Left cardiac atrium (tissue), 1 donor: ENCODE data around the gene SH3BP5.

- PRO-cap, result no peak
These were observed 17.8 kb downstream of the TMEM43 start for GRCh38 chr3:14142292-14143394.

GRCh38 chr3:14235804-14236487 lies 57.3 kb downstream of the LSM3 start:
- PRO-cap, result no peak

GRCh38 chr3:14242919-14243761 lies 64.5 kb downstream of the LSM3 start:
- PRO-cap, result no peak

GRCh38 chr3:14252683-14253342 lies 74.2 kb downstream of the LSM3 start:
- PRO-cap, result no peak

DNA sequence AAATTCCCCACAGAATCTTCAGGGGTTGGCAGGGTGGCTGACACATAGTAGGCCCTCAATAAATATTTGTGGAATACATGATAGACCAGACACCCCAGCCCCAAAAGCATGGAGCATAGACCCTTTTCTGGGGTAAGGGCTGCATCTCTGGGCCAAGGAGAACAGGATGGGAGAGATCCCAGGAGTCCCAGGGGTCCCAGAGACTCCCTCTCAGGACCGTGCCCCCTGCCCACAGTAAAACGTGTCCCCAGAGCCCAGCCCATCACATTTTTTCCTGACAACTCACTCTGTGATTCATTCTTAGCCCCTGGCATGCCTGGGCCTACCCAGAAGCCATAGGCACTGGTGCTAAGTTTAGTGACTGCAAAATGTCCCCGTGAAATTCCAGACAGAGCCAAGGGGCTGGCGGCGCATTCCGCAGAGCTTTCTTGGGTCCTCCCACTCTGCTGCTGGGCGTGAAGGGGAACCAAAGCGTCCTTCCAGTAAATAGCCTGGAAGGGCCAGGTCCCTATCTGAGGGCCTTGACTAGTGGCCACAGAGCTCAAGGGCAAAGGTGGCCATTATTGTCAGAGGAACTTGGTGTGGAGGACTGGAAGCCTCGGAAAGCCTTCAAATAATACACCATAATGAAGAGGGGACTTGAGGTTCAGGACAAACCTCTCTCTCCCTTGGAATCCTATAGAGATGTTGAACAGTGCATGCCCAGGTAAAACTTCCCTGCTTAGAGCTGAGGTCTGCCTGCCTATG lies 77.8 kb upstream of the SLC6A6 start:
- PRO-cap, result no peak

- PRO-cap, result unidirectional peak, minus-strand start at chr3:14371883
These were observed 30.6 kb upstream of the SLC6A6 start for GRCh38 chr3:14371660-14372264.

DNA sequence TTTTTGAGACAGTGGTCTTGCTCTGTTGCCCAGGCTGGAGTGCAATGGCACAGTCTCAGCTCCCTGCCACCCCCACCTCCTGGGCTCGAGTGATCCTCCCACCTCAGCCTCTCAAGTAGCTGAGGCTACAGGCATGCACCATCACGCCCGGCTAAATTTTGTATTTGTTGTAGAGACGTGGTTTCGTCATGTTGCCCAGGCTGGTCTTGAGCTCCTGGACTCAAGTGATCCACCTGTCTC lies 22.6 kb upstream of the SLC6A6 start:
- PRO-cap, result no peak

DNA sequence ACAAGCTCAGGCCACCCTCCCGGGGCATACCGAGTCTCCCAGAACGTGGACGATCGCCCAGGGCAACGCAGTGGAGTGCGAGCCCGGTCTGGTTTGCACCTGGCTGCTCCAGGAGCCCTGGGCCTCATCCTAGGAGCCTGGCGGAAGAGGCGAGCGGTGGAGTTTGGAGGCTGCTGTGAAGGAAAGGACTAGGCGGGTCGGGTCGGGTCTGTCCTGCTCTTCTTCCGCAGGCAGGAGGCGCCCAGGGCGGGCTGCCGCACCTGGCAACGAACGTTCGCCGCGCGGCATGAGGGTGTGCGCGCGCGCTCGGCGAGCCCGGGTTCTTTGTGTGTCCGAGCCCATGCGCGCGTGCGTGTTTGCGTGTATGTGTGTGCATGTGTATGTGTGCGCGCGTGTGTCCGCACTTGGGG lies 291 bp upstream of the SLC6A6 start:
- PRO-cap, result bidirectional peak, plus-strand start outside the sequence, minus-strand start at position 358 of the sequence

DNA sequence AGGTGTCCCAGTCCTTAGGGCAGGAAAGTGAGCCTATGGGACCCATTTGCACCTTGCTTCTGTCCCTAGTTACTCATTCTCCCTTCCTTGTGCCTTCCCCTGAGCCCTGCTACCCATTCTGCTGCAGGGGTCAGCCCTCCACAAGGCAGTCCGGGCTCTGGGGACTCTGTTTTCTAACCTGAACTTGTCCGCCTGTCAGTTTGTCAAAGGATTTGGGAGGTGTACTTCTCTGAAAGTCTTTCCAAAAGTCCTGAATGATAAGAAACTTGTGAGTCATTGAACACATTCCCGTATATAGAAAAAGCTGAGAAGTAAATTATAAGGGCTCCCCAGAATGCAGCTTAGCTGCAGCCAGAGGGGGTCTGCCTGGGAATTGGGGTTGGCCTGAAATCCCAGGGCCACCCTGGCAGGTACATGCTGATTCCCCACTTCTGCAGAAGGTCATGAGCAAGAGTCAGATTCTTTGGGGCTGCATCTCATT lies 2.8 kb downstream of the SLC6A6 start:
- PRO-cap, result no peak

DNA sequence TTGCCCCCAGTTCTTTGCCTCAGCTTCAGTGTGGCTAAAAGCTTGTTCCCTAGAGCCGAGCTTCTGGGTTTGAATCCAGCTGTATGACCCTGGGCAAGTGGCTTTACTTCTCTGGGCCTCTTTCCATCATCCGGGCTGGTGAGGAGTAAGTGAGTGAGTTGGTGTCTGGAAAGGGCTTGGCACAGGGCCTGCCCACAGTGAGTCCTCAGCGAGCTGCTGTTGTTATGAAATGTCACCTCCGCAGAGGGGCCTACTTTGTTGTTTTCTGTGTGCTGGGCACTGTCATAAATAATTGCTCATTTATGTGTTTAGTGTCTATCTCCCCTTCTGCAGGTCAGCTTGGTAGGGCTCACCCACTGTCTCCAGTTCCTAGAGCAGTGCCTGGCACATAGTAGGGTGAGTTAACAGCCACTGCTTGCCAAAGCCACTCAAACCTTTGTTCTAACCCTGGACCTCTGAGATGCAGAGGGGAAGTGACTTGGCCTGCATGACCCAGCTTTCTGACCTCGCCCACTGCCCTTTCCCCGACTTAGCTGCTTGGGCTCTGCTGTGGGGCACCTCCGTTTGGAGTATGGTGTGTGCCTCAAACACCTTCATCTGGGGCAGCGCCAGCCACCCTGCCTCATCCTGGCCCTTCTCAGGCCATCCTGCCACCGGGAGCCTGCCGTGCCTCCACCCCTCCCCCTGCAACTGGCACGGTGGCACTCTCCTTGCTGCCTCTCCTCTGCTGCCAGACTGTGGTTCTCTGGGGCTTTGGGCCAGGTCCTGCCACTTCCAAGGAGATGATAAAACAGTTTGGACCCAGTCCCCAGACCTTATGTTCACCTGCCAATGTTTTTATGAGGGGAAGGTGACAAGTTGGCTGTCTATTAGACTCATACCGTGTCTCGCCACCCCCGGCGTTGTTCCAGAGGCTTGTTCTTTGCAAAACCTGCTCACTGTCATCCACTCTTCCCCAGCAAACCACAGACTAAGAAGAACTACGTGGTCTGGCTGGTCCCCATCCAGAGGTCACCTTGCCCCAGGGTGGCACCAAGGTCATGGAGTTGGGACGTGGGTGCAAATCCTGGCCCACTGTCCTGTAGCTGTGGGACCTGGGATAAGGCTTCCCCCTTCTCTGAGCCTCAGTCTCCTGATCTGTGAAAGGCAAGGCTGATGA lies 32.1 kb downstream of the SLC6A6 start:
- PRO-cap, result no peak

DNA sequence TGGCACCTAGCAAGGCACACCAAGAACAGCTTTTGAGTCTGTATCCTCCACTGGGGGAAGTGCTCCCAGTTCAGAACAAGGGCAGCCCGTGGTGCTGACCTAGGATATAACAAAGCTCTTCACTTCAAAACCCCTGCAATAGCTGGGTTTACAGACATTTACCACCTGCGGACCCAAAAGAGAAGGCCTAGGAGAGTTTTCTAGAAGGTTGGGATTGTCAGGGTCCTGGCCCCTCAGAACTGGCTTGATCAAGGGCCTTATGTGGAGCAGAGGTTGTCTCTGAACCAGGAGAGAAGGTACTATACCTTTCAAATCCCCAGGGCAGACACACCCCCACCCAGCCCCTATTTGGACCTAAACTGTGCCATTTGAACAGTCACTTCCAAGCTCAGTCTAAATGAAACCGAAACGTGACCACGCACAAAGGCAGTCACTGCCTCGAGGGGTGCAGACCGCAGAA lies 53.8 kb downstream of the GRIP2 start:
- PRO-cap, result no peak

- PRO-cap, result no peak
These were observed 1.5 kb downstream of the GRIP2 start for GRCh38 chr3:14538725-14539047.

- PRO-cap, result no peak
These were observed 1.3 kb downstream of the FGD5 start for GRCh38 chr3:14819939-14820532.

DNA sequence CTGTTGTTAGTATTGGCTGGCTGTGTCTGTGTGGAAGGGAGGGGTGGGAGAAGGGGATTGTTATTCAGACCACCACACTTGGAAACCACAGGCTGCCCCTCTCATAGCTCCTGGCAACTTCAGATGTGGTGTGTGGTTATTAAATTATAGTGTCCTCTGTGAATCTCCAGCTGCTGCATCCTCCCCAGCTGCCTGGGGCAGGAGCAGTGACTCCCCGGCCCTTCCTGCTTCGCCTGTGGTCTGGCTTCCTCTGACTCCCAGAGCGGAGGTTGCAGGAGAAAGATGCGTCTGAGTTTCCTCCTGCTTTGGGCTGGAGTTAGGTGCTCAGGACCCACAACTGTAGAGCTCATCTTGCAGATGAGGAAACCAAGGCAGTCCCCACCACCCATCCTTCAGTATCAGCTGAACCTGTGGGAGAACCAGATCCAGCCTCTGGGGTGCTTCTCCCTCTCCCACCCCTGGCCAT lies 31.2 kb downstream of the FGD5 start:
- PRO-cap, result no peak

DNA sequence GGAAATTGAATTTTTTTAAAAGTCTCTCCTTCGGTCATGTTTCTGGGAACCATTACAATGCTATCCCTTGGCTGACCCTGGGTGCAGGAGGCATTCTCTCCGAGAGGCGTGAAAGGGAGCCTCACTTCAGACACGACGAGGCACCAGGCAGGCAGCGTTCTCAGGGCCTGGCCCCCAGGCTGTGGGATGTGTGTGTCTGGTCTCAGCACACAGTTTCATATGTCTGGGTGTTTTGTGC lies 33.9 kb downstream of the FGD5 start:
- PRO-cap, result no peak

GRCh38 chr3:14876970-14877696 lies 58.4 kb downstream of the FGD5 start:
- PRO-cap, result no peak

DNA sequence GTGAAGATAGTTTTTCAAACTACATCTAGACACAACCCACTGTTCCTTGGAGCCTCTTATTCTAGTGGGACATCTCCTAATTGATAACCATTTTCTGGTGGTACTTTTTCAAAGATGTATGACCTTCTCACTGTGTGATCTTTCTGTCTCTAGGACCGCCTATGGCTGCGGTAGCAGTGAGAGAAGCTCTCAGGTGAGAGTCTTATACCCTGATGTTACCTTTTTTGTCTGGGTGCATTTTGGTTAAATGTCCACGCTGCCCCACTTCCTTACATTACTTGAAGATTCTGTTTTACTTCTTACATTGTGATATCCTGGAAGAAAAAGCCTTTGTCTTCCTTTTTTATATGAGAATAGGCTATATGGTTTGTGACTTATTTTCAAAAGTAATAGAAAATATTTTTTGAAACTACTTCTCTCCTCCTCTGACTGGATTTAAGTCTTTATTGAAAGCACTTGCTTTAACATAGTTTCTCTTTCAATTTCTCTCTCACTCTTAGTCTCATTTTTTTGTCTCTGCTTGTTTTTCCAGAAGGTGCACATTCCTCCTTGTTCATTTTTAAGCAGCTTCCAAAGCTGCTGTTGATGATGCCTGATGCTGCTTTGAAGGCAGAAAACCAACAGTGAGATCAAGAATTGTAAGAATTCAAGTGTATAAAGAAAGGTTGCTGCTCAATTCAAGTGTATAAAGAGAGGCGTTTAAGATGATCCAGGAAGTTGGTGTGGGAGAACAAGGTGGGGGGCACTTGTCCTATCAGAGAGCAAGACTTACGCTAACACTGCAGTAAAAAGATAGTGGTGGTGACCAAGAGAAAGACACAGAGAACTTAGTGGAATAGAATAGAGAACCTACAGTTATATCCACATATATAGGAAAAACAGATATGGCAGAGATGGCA lies 11.9 kb downstream of the NR2C2 start:
- PRO-cap, result no peak

DNA sequence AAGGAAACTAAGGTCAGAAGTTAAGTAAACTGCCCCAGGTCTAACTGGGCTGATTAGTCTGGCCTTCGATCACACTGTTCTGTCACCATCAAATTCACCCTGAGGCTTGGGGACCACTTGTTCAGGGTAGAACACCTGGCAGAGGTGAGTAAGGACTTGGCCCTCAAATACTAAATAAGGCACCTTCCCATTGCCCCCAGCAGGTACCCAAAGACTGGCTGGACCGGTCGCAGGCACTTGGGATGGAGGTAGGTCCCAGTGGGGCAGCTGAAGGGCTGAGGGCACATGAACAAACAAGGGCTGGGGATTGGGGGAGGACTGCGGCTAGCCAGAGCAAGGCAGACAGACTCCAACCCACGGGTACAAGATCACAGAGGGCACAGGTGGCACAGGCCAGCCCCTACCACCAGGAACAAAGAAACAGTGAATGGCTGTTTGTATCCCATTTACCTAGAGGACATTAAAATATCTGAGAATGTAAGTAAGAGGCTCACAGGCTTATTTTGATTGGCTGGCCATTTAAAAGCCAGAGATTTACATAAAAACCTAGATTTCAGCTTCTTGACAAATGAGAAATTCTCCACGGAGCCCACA lies 1.8 kb downstream of the MRPS25 start:
- PRO-cap, result no peak

DNA sequence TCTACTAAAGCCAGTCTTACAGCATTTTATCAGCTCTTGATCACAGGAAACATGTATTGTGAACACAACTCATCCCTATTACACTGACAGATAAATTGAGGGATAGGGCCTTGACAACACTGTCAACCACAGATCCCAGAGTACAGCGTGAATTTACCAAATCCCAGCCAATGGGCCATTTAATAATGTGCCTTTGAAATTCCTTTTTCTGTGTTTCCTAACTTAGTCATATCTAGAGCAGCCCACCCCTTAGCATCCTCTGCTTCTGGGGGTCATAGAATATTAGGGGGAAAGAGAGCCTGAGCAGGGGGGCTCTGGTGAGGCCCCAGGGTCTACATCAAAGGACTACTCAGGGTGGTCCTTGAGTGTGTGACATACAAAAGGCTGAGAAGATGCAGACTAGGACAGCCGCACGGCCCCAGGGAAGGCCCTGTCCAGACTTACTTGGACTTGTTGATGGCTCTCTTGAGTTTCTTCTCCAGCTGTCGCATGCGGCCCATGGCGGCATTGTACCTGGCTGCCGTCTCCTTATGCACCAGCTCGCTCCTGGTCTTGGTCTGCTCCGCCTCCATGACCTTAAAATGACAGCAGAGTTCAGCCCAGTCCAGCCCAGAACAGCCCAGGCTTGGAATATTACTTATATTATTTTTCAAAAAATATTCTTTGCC lies 55.8 kb downstream of the CAPN7 start:
- PRO-cap, result no peak

- PRO-cap, result bidirectional peak, plus-strand start at chr3:15332666, minus-strand start at chr3:15332577
These were observed at the start of gene SH3BP5 for GRCh38 chr3:15332042-15332950. Gene SH3BP5 (minus strand): TSS chr3:15332586.